ENCODE measurements around a stretch of chr16.

DNA sequence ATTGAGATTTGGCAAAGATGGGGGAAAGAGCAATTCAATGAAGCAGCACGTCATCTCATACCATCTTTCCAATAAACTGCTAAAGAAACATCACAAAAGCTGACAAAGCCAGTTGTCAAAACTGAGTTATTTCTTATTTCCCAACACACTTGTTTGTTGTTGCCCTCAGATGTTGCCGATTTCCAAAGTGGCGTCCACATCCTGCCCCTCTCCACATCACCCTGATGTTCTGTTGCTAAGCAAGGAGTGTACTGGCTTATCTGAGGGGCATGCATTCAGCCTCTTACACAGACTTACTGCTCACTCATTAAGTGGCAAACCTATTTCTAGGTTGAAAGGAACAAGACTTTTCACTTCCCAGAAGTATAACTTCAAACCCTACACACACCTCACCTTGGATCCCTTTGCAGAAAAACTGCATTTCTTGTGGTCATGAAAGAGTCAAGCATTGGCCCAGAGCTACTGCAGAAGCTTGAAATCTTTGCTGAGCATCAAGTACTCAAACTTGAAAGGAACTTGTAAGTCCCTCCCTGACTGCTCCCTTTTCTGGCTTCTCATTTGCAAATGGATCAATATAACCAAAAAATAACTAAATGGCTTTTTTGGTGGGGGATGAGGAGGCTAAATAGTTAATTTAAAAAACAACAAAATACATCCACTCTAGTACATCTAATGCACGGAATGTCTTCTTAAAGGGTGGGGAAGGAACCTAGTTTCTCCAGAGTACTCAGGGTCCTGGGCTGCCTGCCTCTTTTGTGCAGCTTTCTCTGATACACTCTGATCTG, 43.3 kb downstream of the DCUN1D3 start:
- RRBS, 2 experiments, result no CpG with 5 or more reads among the region's 4 CpGs

DNA sequence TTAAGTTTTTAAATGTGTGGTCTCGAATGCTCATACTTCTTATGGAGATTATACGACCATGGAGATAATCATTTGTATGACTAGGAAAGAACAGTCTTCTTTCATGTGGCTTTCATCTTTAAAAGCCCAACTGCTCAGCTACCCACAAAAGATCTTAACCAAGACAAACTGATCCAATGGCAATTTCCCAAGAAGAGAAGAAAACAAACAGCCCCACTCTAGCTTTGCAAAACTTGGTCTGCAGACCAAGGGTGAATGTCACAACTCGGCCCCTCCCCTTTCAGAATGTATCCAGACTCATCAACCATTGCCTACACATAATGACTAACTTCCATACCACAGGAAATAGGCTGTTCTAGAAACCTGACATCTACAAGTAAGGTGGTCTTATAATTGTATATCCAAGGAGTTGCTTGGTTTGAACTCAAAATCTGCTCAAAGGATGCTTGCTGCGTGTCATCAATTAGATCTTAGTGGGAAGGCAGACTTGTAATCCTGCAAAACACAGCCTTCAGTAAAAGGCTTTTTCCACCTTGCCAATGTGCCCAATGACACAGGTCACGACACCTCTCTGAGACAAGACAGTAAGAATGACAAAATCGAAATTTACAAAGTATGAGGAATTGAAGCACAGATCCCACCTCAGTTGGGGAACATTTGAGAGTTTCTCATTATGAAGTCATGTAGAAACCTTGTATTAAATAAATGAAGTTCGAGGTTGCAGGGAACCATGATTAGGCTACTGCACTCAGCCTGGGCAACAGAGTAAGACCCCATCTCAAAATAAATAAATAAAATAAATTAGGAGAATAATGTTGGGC, 15.8 kb downstream of the DCUN1D3 start:
- RRBS, 2 experiments, result no CpG with 5 or more reads among the region's 7 CpGs

DNA sequence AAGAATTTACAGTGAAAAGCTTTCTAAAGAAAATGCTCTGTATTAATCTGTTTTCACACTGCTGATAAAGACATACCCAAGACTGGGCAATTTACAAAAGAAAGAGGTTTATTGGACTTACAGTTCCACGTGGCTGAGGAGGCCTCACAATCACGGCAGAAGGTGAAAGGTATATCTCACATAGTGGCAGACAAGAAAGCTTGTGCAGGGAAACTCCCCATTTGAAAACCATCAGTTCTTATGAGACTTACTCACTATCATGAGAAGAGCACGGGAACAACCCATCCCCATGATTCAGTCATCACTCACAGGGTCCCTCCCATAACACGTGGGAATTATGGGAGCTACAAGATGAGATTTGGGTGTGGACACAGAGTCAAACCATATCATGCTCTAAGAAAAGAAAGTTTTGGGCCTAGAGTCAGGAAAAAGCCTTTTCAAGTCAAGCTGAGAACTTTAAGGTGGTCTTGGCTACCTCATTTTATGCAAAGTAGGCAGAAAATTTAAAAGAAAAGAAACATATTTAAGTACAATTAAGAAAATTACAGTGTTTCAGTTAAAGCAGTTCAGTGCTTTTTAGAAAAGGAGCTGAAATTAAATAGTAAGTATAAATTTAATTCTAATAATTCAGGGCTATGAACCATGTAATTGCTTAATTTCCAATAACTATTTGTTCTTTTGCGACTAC, 24.9 kb upstream of the CRYM start:
- RRBS, 2 experiments, result no CpG with 5 or more reads among the region's 5 CpGs

DNA sequence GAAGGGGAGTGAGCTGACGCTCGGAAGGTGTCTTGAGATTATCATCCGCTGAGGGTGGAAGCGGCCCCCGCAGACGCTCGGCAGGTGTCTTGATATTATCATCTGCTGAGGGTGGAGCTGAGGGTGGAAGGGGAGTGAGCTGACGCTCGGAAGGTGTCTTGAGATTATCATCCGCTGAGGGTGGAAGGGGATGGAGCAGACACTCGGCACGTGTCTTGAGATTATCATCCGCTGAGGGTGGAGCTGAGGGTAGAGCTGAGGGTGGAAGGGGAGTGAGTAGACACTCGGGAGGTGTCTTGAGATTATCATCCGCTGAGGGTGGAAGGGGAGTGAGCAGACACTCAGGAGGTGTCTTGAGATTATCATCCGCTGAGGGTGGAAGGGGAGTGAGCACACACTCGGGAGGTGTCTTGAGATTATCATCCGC, 126.5 kb upstream of the CRYM start:
- RRBS, 2 experiments, result no CpG with 5 or more reads among the region's 18 CpGs

DNA sequence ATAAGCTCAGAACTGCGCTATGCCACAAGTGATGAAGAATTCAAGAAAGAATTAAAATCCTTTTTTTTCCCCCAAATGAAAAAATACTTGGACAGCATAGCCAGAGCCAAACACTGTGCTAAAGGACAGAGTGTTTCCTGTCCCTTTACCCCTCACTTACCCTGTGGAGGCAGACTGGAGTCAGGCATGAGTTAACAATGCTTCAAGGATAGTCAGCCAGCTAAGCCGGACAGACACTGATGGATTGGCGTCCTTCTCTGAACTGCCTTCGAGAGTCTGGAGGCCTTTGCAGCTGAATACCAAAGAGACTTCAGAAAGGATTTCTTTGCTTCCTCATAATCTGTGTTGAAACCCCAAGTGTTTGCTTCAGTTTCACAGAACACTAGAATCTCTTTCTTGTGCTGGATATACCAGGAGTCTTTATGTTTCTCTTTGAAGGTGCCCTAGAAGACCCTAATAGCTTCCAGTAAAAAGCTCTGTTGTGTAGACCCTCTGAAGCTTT, 4.6 kb downstream of the METTL9 start:
- RRBS, 2 experiments, result no CpG with 5 or more reads among the region's 4 CpGs

DNA sequence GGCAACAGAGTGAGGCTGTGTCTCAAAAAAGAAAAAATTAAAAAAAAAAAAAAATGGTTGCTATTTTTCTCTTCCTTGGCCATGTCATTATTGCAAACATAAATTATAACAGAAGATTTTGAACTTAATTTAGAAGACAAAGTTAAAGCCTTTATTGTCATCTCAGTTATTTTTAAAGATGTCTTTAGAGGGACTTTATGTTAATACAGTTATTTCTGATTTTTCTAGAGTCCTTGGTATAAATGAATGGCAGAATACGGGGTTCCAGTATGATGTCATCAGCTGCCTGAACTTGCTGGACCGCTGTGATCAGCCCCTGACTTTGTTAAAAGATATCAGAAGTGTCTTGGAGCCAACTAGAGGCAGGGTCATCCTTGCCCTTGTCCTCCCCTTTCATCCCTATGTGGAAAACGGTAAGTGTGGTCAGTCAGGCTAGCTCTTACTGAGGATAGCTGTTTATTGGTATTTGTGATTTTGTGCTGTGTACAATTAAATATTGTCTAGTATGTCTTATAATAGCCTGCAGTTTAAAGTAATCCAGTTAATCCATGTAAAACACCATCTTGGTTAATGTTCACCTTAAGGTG, 25.4 kb downstream of the METTL9 start:
- RRBS, 2 experiments, result no CpG with 5 or more reads among the region's 3 CpGs

DNA sequence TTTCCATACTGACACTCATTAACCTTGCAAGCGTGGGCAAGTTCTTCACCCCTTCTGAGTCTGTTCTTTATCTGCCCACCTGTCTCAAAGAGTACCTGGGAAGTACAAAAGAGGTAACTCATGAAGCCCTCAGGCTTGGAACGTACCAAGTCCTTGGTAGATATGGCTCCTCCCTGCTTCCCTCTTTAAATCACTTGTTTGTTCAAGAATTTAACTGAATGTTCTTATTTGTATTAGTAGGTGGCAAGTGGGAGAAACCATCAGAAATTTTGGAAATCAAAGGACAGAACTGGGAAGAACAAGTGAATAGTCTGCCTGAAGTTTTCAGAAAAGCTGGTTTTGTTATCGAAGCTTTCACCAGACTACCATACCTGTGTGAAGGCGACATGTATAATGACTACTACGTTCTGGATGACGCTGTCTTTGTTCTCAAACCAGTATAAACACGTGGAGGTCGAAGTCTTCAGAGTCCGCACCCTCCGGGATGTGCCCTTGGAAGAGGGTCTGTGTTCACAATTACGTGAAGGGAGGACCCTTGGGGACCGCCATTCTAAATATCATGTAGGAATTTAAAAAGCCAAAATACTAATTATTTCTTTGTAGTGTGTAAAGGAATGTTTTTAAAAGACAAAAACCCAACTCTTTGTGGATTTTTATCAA, 2.7 kb upstream of the IGSF6 start:
- RRBS, 2 experiments, result no CpG with 5 or more reads among the region's 12 CpGs

DNA sequence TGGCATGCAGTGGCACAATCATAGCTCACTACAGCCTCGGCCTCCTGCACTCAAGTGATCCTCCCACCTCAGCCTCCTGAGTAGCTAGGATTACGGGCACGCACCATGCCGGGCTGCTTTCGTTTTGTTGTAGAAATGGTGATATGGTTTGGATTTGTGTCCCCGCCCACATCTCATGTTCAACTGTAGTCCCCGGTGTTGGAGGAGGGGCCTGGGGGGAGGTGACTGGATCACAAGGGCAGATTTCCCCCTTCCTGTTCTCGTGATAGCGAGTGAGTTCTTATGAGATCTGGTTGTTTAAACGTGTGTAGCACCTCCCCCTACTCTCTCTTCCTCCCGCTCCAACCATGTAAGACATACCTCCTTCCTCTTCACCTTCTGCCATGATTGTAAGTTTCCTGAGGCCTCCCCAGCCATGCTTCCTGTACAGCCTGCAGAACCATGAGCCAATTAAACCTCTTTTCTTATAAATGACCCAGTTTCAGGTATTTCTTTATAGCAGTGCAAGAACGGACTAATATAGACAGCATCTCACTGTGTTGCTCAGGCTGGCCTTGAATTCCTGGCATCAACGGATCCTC, 5.9 kb downstream of the PDZD9 start:
- RRBS, 2 experiments, result 74 to 82% methylated on average over 4 of the region's 13 CpGs

DNA sequence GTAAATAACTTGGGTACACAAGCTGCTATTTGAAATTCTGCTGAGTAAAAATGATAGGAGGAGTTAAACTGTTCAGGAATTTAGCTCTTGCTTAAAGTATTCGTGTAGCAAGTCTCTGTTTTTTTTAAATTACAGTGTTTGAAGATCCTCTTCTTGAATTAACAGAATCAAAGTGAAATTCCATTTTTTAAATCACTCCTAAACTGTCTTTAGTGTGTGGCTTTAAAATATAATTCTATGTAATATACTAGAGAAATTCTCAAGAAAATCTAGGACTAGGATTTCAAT, 18.8 kb downstream of the MOSMO start:
- RRBS, 2 experiments, result no CpG with 5 or more reads among the region's 1 CpG

GRCh38 chr16:22189198-22189875, 16.7 kb upstream of the EEF2K start:
- RRBS, 2 experiments, result no CpG with 5 or more reads among the region's 10 CpGs

GRCh38 chr16:22191726-22192726, 14.1 kb upstream of the EEF2K start:
- RRBS, 2 experiments, result no CpG with 5 or more reads among the region's 17 CpGs

DNA sequence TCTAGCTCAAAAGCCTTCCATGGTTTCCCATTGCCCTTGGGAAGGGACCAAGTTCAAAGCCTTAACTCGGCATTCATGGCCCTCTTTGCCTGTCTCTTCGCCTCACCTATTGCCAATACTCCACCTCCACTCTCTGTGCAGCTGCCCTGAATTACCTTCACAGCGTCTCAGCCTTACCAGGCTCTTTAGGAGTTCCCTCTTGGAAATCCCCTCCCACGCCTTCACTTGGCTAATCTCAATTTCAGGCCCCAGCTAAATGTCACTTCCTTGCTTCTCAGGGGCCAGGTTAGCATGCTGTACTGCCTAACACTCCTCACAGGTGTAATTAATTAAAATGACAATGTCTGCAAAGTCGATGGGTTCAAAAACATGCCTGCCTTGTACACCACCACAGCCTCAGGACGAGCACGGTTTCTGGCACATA, 11.4 kb upstream of the EEF2K start:
- RRBS, 2 experiments, result no CpG with 5 or more reads among the region's 7 CpGs

- RRBS, 2 experiments, result no CpG with 5 or more reads among the region's 2 CpGs
These were observed 124.6 kb downstream of the NPIPB5 start for GRCh38 chr16:22635151-22635843.

DNA sequence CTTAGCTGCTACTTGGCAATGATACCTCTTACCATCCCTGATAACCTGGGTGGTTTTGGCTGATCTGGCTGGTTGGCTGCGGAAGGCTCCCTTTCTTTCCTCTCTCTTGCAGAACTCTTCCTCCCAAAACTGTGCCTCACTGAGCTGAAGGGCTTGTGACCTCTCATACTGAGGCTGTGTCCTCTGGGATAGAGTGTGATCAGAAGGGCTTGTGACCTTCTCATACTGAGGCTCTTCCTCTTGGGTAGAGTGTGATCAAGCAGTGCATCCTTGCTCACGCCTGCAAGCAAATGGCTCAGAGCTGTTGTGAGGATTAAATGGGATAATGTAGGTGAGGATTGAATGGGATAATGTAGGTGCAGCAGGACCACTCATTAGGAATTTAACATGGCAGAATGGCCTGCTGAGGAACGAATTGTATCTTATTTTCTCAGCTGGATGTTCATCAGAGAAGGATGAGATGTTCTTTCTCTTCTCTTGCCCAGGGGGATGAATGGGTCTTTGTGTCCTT, 130.2 kb upstream of the HS3ST2 start:
- RRBS, 2 experiments, result no CpG with 5 or more reads among the region's 3 CpGs

- RRBS, 2 experiments, result no CpG with 5 or more reads among the region's 4 CpGs
These were observed 24.5 kb downstream of the HS3ST2 start for GRCh38 chr16:22838547-22838746.

- RRBS, 2 experiments, result no CpG with 5 or more reads among the region's 4 CpGs
These were observed 56.4 kb downstream of the USP31 start for GRCh38 chr16:23092748-23093287.

- RRBS, 2 experiments, result no CpG with 5 or more reads among the region's 2 CpGs
These were observed 17.0 kb downstream of the USP31 start for GRCh38 chr16:23132298-23132618.

- RRBS, 2 experiments, result no CpG with 5 or more reads among the region's 7 CpGs
These were observed 7.1 kb downstream of the USP31 start for GRCh38 chr16:23141884-23142874.

DNA sequence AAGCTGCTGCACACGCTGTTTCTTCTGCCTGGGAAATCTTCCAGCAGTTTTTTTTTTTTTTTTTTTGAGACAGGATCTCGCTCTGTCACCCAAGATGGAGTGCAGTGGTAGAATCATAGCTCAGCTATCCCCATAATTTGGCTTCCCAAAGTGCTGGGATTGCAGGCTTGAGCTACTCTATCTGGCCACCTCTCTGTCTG, 34.8 kb upstream of the SCNN1B start:
- RRBS, 2 experiments, result no CpG with 5 or more reads among the region's 2 CpGs

GRCh38 chr16:23278085-23278488, 24.0 kb upstream of the SCNN1B start:
- RRBS, 2 experiments, result no CpG with 5 or more reads among the region's 2 CpGs

All from bronchial epithelial cell (primary cell).